Epidermal melanocyte (primary cell): ENCODE measurements around a stretch of chr19.

GRCh38 chr19:17097477-17098123, 22.0 kb downstream of the MYO9B start:
- RRBS = no CpG with 5 or more reads among the region's 7 CpGs

GRCh38 chr19:17098385-17099106, 23.0 kb downstream of the MYO9B start:
- RRBS = no CpG with 5 or more reads among the region's 10 CpGs

GRCh38 chr19:17183179-17184452, 31.5 kb upstream of the USE1 start:
- RRBS = no CpG with 5 or more reads among the region's 30 CpGs

GRCh38 chr19:17187450-17188214, 27.5 kb upstream of the USE1 start:
- RRBS = no CpG with 5 or more reads among the region's 22 CpGs

DNA sequence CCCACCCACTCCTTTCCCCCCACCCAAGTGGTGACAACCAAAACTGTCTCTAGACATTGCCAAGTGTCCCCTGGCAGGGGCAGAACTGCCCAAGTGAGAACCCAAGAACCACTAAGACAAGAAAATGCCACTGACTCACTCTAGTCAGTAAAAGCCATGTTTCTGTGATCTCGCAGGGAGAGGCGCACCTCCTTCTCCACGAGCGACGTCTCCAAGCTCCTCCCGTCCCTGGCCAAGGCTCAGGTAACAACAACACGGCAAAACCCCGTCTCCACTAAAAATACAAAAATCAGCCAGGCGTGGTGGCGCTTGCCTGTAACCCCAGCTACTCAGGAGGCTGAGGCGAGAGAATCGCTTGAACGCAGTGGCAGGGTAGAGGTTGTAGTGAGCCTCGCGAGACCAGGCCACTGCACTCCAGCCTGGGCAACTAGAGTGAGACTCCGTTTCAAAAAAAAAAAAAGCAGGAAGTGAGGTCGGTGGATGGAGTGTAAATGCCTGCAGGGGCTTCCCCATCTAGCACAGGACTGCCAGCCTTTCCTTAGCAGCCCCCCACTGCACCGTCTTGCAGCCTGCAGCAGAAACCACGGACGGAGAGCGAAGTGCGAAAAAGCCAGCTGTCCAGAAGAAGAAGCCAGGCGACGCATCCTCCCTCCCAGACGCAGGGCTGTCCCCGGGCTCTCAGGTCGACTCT, 17.4 kb upstream of the USE1 start:
- RRBS = 97% methylated on average over 2 of the region's 27 CpGs

- RRBS = no CpG with 5 or more reads among the region's 9 CpGs
Observed at GRCh38 chr19:17247139-17247617, 1.5 kb upstream of the NR2F6 start.

- RRBS = 6% methylated on average over 17 of the region's 47 CpGs
Observed at GRCh38 chr19:17323090-17323882, 11.4 kb downstream of the ANO8 start.

DNA sequence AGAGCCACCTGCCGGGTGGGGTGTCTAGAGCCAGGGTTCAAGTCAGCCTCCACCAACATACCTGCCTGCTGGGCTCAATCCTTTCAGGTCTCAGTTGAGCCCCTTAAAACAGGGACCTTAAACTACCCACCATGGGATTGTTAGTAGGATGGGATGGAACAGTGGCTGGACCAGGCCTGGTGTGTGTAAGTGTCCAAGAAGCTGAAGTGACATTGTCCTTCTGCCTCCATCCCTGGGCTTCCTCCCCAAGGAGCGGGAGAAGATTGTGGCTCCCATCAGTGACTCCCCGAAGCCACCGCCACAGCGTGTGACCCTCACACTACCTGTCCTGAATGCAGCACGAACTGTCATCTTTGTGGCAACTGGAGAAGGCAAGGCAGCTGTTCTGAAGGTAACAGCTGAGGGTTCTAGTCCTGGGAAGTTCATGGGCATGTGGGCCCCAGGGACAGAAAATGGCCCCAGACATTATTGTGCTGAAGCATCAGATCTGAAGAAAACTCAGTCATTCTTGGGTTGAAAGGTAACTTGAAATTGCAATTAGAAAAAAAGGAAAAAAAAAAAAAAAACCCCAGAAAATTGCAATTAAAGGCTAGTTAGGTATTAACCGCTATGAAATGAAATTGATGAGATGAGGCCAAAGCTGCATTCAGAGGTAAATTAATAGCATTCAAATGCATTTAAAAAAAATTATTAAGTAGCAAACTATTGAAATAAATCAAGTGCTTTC, 6.2 kb downstream of the PGLS start:
- RRBS = no CpG with 5 or more reads among the region's 7 CpGs

DNA sequence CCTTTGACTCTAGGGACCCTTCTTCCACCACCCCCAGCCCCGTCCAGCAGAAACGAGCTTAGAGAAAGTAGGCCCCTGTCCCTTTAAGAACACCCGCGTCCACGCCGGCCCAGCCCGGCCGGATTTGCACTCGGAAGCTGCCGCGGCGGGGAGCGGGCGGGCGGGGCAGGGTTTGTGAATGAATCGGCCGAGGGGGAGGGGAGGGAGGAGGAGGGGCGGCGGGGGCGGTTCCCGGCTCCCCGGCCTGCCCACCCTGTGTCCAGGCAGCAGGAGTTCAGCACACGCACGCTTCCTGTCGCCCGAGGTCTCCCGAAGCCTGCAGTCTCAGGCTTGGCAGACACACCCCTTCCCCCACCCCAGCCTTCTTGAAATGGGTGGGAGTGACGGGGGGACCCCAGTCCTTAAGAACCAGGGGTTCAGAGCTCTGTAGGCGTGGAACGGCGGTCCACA, 1.5 kb downstream of the UNC13A start:
- RRBS = 29% methylated on average over 4 of the region's 31 CpGs

DNA sequence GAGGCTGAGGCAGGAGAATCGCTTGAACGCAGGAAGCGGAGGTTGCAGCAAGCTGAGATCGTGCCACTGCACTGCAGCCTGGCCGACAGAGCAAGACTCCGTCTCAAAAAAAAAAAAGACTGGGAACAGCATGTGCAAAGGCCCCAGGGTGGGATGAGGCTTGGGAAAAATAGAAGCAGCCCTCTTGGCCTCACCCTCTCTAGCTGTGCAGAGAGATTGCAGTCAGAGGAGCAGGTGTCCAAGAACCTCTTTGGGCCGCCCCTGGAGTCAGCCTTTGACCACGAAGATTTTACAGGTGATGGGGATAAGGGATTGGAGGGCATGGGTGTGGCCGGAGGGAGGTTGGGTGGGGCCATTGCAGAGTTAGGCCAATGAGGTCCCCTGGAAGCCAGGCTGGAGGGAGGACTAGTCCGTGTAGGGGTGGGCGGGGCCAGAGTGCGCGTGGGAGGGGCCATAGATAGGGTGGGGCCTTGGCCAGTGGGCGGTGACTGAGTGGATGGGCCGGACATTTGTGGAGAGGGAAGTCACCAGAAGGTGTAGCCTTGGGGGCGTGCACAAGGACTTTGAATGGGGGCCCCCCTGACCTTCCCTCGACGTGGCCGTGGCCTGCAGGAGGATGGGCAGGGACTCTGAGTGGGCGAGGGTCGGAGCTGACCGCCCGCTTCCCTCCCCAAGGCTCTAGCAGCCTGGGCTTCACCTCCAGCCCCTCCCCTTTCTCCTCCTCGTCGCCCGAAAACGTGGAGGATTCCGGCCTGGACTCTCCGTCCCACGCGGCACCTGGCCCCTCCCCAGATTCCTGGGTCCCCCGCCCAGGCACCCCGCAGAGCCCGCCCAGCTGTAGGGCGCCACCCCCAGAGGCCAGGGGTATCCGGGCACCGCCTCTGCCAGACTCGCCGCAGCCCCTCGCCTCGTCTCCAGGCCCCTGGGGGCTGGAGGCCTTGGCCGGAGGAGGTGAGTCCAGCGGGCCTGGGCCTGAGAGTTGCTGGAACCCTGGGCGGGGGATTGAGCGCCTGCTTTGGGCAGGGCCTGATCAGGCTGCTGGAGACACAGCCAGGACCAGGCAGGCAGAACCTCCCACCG, 16.7 kb upstream of the B3GNT3 start:
- RRBS = 8% methylated on average over 6 of the region's 46 CpGs

GRCh38 chr19:17846169-17846959, 1.4 kb downstream of the JAK3 start:
- RRBS = no CpG with 5 or more reads among the region's 20 CpGs

DNA sequence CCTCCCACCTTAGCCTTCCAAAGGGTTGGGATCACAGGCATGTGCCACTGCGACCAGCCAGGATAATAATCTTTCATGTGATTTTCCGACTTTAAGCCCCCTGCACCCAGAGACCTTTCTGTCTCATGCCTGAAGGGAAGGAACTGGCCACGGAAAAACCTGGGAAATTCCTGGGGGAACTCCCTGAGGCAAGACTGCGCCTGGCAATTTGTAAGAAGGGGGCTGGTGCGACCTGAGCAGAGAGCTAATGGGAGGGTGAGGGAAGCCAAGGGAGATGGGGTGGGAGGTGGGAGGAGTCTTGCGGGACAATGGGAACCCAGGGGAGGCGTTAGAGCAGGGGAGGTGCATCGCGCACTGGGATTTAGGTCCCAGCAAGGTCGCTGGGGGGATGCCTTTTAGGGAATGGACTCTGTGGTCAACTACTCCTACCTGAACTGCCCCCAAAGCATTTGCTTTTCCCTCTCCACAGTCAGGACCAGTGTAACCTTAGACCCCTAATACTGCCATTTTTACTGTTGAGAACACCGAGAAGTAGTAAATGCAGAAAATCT, 1.0 kb upstream of the CCDC124 start:
- RRBS = no CpG with 5 or more reads among the region's 11 CpGs

GRCh38 chr19:17951058-17951411, 15.9 kb upstream of the KCNN1 start:
- RRBS = no CpG with 5 or more reads among the region's 12 CpGs

DNA sequence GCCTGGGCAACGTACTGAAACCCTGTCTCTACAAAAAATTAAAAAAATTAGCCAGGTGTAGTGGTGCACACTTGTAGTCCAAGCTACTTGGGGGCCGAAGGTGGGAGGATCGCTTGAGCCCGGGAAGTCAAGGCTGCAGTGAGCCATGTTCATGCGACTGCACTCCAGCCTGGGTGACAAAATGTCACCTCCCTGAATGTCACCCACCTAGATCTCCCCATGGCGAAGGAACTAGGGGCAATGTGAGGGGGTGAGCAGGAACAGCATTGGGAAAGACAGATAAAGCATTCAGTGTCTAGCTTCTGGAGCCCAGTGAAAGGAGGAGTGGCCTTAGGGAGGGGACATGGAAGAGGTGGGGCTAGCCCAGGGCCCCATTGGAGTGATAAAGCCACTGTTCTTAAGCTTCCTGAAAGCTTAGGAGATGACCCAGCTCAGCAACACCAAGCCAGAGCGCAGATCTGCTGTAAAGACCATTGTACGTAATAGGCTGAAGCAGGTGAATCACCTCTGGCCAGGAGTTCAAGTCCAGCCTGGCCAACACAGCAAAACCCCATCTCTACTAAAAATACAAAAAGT, 13.1 kb upstream of the KCNN1 start:
- RRBS = no CpG with 5 or more reads among the region's 8 CpGs

GRCh38 chr19:17979654-17980050, 12.7 kb downstream of the KCNN1 start:
- RRBS = no CpG with 5 or more reads among the region's 12 CpGs

GRCh38 chr19:18021026-18021948, 13.3 kb downstream of the ARRDC2 start:
- RRBS = 36% methylated on average over 2 of the region's 23 CpGs

DNA sequence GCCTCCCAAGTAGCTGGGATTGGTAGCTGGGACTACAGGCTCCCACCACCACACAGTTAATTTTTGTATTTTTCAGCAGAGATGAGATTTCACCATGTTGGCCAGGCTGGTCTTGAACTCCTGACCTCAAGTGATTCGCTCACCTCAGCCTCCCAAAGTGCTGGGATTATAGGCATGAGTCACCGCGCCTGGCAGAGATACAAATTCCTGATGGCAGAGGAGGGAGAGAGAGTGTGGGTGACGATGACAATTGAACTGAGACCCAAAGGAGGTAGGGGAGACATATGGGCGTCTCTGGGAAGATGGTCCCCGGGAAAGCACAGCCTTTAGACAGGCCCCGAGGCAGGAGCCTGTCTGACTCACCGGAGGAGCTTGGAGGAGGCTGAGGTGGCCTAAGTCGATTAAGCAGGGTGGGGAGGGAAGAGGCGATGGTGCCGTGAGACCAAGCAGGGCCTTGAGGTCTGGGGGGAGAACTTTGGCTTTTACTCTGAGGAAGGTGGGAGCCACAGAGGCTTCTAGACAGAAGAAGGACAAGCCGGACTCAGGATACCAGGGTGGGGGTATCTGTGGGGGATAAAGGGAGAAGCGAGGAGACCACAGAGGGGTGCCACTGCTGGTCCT, 38.2 kb downstream of the ARRDC2 start:
- RRBS = 50% methylated on average over 3 of the region's 13 CpGs

DNA sequence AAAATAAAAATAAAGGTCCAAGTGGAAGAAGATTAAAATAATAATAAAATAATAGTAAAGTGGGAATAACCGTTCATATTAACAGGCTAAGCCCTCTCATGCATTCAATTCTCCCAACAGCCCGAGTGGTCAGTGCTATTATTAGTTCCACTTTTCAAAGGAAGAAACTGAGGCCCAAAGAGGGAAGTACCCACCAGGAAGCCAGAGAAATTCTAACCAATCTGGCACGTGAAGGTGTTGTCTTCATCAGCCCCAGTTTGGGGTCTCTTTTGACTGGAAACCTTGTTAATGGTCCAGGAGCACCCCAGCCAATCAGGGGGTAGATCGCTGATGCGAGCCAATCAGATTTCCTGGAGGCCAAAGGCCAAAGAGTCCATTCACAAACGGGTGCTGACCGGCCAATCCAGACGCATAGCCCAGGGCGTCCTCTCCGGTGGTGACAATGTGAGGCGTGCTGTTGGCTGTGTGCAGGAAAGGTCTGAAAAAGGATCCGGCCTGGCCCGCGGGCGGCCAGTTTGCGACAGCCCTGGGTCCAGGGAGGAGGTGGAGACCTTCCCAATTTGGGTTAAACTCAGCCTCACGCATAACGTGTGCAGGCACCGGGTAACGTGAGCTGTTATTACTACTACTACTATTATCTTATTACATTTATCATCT, 3.0 kb downstream of the MAST3 start:
- RRBS = 22% methylated on average over 6 of the region's 20 CpGs

GRCh38 chr19:18119075-18120220, 21.9 kb downstream of the MAST3 start:
- RRBS = no CpG with 5 or more reads among the region's 28 CpGs

DNA sequence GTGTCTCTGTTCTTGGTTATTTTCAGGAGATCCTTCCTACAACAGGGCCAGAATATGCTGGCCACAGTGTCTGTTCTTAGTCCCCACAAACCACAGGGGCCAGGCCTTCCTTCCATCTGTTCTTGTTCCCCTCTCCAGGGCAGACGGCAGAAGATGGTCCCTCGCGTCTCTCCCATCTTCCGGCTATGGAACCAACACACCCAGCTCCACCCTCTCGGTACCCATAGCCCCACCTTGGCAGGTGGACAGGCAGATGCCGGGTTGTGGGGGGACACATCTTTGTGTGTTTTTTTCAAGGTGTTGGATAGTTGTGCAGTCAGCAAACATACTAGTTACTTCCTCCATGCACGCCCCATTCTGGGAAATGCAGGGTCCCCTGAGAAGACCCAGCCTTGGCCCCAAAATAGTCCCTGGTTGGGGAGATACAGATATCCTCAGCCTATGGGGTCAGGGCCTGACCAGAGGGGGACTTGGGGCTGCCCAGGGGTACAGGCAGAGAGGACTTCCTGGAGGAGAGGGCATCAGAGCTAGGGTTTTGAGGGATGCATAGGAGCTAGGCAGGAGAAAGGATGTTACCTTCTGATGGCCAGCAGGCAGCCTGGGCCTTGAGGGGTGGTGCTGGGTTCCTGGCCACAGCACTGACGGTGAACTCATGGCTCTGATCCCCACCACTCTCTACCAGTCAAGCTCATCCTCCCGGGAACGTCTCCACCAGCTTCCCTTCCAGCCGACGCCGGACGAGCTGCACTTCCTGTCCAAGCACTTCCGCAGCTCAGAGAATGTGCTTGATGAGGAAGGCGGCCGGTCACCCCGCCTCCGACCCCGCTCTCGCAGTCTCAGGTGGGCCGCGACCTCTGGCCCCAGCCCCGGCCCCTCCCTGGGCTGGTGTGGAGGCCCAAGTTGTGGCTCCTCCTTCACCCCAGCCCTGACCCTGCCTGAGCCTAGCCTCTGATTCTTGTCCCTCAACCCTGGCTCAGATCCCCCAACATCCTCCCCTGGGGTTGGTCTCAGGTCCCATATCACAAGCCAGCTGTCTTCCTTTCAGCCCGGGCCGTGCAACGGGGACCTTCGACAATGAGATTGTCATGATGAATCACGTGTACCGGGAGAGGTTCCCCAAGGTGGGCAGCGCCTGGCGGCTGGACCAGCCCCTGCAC, 25.3 kb downstream of the MAST3 start:
- RRBS = 87% methylated on average over 13 of the region's 32 CpGs